CMK (cell line): Measurements from ENCODE around the gene CASP3.

DNA sequence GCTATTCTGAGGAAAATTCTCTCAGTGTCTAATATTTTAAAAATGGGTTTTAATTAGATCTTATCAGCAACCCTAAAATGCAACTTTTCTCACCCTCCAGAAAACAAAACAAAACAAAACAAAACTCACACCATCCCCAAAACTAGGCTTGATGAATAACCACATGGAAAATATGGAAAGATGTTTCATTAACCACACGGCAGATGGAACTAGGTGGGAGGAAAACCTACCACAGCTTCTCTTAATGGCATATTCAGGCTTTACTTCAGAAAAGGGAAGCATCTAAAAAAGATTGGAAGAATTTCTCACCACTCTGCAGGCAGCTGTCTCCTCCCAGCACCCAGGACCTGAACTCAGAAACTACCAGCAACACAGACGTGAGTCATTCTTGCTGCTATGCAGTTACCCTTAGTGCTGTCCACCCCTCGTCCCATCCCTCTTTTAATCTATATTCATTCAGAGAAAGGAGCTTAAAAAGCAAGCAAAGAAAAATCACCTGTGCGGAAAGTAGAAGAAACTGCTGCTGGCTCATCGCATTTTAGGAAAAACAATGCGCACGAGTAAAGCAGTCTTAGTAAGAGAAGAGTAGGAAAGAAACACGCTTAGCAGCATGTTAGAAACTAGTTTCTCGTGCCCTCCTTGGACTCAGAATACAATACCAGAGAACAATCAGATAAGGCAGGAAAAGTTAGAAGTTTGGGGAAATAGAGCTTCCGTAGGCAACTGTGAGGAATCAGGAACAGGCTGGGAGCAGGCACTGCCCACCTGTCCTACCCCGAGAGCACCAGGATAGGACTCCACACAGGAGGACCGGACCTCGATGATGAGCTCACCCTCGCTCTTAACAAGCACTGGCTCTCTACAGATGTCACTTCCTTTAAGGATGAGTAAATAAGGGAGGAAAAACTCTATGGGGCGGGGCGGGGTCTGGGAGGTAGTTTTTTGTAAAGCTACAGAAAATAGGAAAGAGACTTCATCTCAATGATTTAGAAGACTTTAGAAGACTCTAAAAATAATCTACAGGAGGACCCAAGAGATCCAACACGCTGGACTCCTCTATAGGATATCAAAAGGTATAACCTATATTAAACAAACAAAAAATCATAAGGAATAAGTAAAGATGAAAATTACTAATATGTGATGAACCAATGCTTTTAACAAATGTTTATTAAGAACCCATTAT, 48.1 kb upstream of the ENPP6 start:
- RRBS: no CpG with 5 or more reads among the region's 17 CpGs

GRCh38 chr4:184282070-184282891, 64.6 kb upstream of the ENPP6 start:
- RRBS: no CpG with 5 or more reads among the region's 9 CpGs

GRCh38 chr4:184329672-184330726, 112.3 kb upstream of the ENPP6 start:
- RRBS: no CpG with 5 or more reads among the region's 16 CpGs

DNA sequence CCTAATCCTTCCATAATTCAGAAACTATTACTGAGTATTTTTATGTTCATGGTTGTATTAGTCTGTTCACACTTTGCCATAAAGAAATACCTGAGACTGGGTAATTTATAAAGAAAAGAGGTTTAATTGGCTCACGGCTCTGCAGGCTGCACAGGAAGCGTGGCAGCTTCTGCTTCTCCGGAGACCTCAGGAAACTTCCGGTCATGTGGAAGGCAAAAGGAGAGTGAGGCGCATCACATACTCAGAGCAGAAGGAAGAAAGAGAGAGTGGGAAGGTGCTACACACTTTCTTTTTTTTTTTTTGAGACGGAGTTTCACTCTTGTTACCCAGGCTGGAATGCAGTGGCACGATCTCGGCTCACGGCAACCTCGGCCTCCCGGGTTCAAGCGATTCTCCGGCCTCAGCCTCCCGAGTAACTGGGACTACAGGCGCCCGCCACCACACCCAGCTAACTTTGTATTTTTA, 115.8 kb upstream of the ENPP6 start:
- RRBS: no CpG with 5 or more reads among the region's 16 CpGs

- RRBS: no CpG with 5 or more reads among the region's 12 CpGs
Observed at GRCh38 chr4:184344920-184346051, 127.6 kb upstream of the ENPP6 start.

GRCh38 chr4:184346581-184347209, 127.7 kb downstream of the IRF2 start:
- RRBS: no CpG with 5 or more reads among the region's 9 CpGs

DNA sequence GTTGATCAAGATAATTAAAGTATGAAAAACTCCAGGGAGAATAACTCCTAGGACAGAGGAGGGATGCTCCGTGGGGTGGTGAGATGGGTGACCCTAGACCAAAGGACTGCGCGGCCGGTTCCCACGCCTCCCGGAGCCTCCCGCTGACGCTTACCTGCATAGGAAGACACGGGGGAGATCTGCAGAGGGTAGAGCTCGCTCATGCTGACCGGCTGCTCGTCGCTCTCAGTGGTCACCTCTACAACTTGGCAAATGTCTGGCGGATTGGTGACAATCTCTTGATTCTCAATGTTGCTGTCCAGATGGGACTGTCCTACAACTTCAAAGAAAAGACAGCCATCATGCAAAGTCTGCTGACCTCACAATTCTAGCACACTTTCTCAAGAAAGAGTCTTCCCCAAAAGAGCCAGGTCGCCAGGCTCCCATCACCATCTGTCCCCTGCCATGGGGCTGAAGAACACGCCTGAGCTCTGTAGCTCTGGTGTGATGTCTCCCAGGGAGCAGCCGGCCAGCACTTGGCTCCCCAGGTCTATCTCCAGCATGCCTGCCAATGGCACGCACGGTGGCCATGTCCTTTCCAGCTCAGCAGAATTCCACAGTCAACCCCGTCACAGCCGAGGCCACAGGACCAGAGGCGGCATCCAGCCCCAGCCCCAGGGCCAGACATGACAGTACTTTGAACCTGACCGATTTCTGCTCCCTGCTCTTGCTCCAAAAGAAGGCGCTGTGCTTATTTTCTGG, 75.4 kb downstream of the IRF2 start:
- RRBS: 97% methylated on average over 5 of the region's 24 CpGs

DNA sequence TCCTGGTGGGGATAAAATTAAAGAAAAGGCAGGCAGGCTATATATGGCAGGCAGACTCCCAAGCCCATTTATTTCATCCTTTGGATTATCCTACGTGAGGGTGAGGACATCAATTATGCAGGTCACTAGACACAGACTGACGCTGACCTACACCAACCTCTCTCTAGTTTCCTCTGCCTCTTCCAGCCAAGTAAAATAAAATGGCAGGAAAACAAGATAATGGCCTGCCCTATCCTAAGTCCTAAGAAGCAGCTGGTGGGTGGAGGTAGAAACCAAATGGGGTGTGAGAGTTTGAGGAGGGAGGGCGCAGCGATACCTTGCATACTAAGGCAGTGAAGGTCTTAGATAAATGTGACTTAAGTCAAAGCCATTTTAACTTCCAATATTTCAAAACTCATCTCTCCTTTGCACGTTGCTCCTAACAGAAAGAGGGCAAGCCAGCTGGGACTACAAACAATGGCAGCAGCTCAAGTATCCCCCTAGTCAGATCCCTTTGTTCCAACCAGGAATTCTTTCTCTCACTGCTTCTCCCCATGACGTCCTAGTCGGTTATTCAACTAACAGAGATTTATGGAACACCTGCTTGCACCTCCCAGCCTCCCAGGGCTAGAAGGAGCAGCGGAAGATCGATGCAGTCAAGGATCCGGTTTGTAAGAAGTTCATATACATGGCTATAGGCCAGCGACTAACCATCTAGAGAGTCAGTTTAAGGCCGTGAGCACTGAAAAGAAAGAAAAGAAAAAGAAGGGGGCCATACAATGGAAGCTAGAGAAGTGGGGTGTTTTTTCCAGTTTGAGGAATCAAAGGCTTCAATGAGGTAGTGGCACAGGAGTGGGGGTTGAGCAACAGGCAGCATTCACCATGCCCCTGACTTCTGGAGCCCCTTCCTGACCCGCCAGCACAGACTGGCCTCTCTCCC, 72.6 kb downstream of the IRF2 start:
- RRBS: no CpG with 5 or more reads among the region's 13 CpGs

DNA sequence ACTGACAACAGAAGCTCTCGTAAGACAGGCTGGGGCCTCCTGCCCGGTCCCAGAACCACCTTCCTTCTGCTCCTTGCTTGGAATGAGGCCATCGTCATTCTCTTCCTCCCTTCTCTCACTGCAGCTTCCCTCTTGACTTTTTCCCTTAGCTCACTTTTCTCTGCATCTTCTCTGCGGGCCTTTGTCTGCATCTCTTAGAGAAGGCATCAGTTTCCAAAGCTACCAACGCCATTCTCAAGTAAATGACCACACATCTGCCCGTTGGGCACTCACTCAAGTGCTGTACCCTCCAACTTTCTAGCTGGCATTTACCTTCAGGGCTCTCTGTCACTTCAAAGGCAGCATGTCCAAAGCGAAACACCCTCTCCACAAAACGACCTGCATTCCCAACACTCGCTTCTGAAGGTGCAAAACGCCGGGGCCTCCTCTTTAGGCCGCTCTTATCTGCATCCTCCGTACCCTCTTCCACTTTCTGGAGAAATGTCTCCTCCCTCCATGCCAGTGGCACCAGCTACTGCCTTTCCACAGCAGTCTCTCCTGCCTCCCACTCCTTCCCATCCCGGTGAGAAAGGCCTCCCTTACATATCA, 61.6 kb downstream of the IRF2 start:
- RRBS: no CpG with 5 or more reads among the region's 14 CpGs

DNA sequence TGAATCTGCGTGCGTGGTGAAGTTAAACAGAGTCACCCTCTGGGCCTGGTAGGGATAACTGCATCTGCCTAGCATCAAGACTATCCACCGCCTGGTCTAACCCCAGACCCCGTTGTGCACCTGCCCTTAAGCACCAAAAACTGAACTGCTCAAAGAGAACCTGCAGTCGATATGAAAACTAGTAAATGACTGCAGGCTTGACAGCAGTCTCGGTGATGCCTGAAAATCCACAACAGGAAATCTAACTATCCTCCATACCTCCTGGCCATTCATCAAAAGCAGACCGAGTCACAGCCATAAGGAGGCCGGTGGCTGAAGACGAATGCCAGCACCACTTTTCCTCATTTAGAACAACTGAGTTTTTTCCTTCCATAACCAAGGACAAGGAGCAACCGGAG, 2.1 kb downstream of the IRF2 start:
- RRBS: under 1% methylated on average over 3 of the region's 10 CpGs

DNA sequence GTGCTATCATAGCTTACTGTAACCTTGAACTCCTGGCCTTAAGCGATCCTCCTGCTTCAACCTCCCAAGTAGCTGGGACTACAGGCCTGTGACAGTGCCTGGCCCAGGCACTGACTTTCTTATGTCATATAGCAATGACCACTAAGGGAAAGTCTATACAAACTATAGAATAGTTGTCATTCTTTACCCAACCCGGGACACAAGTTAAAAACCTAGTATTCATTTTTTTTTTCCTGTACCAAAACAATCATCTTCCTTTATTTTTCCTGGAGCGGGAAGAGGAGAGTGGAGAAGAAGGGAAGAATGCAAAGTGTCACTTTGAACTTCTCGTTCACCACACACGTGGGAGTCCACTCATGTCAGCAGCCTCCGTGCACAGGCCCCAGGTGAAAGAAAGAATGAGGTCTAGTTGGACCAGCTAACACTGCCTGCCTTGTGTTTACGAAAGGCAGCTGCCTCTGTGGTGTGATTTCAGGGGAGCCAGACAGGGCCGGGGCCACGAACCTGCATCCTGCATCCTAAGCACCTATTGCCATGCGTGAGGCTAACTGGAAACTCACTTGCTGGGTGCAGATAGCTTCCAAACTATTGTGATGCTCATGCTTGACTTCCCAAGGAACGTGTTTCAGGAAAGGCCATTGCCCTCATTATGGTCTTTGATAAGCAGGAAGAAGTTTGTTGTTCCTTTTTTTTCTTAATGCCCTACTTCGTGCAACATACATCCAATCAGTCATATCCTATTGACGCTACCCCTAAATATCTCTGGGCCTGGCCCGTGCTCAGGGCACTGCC, 2.2 kb upstream of the IRF2 start:
- RRBS: no CpG with 5 or more reads among the region's 14 CpGs

DNA sequence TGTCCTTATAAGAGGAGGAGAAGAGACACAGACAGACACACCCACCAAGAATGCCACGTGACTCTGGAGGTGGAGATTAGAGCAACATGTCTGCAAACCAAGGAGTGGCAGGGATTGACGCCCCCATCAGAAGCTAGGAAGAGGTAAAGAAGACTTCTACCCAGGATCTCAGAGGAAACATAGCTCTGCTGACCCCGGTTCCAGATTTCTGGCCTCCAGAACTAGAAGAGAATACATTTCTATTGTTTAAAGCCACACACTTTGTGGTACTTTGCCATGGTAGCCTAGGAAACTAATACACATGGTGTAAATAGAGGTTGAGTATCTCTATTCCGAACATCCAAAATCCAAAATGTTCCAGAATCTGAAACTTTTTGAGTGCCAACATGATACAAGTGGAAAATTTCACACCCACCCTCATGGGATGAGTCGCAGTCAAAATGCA, 70.7 kb upstream of the IRF2 start:
- RRBS: no CpG with 5 or more reads among the region's 5 CpGs

GRCh38 chr4:184646353-184646752, 2.9 kb downstream of the CASP3 start:
- RRBS: no CpG with 5 or more reads among the region's 4 CpGs

- RRBS: 1% methylated on average over 28 of the region's 53 CpGs
Observed at GRCh38 chr4:184649067-184649608, at the start of gene CASP3. CASP3 (minus strand) TSS chr4:184649447.

DNA sequence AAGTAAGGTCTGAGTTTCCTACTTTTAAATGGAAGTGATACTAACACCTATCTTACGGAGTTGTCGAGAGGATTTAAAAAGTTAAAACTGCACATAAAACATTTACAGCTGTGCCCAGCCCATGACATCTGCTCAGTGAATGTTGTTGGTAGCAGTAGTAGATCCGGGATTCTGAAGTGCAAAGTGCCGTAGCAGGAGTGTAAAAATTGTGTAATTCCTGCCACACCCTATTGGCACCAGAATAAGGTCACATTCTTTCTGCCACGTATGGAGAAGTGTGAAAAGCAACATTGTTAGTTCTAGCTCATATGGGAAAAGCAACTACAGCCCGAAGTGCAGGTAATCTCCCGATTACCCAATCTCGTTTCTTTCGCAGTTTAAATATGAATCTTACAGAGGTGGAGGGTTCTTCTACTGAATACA, 31.1 kb downstream of the PRIMPOL start:
- RRBS: no CpG with 5 or more reads among the region's 9 CpGs

GRCh38 chr4:184688443-184688839, 38.9 kb downstream of the PRIMPOL start:
- RRBS: no CpG with 5 or more reads among the region's 11 CpGs

DNA sequence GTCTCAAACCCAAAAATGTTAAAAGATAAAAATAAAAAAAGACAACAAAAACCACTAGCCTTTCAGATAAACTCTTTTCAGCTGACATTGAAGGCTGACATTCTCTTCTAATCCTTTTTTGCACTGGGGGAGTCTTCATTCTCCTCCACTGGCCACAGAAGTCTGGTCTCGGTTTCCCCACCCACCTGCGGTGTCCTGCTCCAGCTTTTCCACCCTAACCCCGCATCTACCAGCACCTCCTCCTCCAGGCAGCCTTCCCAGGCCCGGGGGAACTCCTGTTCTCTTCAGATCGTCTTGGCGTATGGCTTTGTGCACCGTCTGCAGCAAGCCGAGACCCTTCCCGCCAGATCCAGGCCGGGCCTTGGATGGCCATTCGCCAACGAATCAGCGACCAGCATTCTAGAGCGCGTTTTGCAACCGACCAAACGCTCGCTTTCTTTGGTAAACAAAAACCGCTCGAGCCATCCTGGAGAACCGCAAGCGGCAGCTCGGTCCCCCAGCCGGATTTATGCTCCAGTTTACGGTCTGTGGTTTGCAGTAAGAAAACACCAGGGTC, 756 bp downstream of the CENPU start:
- RRBS: under 1% methylated on average over 9 of the region's 25 CpGs

DNA sequence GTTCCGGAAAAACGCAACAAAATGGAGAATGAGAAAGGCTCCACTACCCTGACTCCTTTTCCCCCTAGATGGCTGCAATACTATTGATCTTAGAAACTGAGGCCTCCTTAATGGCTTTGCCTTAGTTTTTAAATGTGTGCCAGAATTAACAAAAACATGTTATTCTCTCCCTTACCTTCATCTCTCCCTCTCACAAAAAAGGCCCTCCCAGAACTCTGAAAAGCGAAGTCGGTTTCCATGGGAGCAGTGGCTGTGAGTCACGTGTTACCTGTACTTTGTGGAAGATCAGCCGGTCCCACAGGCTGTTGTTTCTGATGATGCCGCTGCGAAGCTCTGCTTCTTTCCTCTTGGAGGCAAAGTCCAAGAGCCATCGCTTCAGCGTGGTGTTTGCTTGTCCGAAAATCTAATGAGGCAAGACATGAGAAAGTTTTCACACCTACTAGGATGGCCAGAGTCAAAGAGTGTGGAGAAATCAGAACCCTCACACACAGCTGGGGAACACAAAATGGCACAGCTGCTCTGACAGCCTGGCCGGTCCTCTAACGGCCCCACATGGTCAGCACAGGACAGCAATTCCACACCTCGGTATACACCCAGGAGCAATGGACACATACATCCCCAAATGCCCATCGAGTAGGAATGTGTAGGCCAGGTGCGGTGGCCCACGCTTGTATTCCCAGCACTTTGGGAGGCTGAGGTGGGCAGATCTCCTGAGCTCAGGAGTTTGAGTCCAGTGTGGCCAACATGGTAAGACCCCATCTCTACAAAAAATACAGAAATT, 32.6 kb upstream of the CENPU start:
- RRBS: no CpG with 5 or more reads among the region's 17 CpGs

GRCh38 chr4:184776296-184777027, 42.6 kb upstream of the CENPU start:
- RRBS: no CpG with 5 or more reads among the region's 12 CpGs

GRCh38 chr4:184788427-184788839, 37.3 kb downstream of the ACSL1 start:
- RRBS: no CpG with 5 or more reads among the region's 13 CpGs